Suprapubic skin (tissue), 4 donors: Measurements from ENCODE around the genes RAB29 and AVPR1B.

GRCh38 chr1:205581944-205582788 is 13.4 kb downstream of the MFSD4A start:
- PRO-cap = no peak
- RAMPAGE, long total RNA, 4 experiments = no peak in any of the 4 experiments

- PRO-cap = no peak
- RAMPAGE, long total RNA, 4 experiments = no peak in any of the 4 experiments
Observed at GRCh38 chr1:205591518-205592562, 23.0 kb downstream of the MFSD4A start.

DNA sequence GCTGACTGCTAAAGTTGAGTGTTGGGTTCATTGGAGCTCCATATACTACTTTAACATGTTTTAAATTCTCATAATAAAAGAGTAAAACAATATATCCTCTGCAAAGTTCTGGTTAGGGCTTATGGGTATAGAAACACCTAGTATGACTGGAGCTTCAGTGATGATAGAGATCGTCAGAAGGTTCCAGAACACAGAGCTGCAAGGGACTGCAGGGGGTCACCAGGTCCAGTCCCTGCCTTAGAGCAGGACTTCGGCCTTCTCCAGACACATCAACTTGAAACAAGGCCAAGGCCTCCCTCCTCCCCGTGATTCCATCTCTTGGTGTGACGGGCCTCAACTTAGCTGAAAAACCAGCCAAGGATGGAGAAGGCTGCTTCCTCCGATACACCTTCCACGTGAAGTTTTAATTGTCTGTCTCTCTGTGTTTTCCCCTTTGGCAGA is 29.9 kb downstream of the MFSD4A start:
- PRO-cap = no peak
- RAMPAGE, long total RNA, 4 experiments = no peak in any of the 4 experiments

DNA sequence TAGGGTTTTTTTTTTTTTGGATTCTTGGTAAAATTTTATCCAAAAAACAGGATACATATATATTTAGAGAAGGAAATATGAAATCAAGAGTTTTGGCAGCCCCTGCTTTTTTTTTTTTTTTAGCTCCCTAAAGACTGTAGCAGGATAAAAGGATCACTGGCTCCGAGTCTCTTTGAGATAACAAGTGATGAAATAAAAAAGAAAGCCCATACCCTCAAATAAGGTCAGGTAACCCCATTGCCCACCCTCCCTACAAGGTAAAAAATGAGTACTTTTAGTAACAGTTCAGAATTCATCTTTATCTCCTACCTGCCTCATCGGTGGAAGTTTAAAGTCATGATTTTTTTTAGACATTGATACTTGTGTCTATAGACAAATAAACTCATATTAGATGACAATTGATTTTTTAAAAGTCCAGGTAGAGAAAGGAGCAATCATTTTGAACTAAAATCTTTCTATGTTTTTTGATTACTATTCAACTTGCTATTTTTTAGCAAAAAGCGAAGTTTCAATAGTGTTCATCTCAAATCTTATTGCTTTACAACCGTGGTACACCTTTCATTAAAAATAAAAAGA is 32.5 kb downstream of the NUCKS1 start:
- PRO-cap = no peak
- RAMPAGE, long total RNA, 4 experiments = no peak in any of the 4 experiments

- PRO-cap = no peak
- RAMPAGE, long total RNA, 4 experiments = no peak in any of the 4 experiments
Observed at GRCh38 chr1:205750492-205750993, 561 bp upstream of the NUCKS1 start.

DNA sequence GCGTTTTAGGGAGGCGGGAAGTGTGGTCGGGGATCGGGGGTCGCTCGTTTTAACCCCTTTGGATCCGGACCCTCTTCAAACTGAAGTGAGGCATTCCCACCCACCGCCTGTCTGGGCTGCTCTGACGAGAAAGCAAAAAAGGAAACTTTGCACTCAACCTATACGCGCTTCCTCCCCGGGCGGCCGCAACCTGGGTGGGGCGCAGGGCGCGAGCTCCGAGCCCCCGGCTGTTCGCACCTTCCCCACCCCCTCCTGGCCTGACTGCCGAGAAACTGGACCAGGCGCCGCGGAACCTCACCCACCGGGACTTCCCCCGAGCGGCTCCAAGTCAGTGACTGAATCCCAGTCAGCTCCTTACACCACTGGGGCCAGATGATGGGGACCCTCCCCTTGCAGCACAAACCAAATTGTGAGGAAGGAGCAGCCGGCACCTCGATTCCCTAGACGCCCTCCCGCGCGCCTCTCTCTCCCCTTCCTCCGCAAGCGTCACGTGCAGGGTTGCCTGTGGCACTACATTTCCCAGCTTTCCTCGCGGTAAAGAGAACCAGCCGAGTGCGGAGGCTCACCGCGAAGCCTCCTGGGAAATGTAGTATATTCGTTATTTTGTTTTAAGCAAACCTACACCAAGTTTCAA is at the start of gene RAB29:
TSS of gene RAB29 (minus strand) at position 512 of the 634 bp plus-strand sequence.
- PRO-cap = unidirectional peak, minus-strand start at position 492 of the sequence
- RAMPAGE, long total RNA, 4 experiments = start-site peak on the minus strand in 3 of 4 experiments, centred at positions 471 to 501 of the sequence, 15 to 53 reads per replicate

DNA sequence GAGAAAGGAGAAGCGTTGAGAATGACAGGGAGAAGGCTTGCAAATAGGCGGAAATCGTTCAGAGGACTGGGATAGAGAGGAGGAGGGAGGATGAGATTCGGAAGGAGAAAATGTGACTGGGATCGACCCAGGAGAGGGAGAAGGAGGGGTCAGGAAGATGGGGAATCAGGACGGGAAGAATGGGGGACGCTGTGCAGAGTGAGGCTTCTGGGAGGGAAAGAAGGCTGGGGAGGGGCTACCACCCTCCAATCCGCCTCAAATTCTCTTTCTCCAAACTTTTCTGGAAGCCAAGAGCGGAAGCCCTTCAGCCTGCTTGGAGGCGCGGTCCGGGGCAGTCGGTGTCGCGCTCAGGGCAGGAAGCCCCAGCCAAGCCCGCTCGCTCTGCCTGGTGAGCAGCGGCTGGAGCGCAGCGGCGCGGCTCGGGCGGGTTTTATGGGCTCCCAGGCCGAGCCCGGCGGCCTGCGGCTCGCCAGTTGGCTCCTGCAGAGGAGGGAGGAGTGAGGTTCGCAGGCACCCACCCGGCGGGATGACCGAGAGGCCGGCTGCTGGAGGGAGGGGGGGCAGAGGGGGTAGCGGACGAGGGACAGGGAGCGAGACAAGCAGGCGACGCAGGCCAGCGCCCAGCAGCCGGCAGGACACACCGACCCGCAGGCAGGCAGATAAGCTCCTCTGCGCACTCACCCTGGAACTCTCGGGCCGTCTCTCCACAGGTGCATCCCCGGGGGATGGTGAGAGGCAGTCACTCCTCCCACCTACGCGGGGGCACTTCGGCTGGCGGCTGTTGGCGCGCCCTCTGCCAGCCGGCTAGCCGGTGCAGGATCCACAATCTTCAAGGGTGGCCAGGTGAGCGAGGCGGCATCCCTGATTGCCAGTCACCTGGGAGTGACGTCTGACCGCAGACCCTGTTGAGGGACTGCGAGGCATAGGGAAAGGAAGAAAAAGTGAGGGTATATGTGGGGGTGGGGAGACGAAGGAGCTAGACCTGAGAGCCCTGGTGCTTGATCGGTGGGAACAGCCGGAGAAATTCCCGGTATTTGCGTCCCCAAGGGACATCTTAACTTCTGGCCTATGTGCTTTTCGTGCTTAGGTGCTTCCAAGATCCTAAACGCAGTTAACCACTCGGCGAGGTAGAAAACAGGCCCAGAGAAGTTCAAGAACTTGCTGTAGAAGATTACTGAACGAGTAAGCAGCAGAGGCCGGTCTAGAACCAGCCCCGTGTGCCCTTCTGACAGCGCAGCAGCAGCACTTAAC is at the start of gene AVPR1B:
TSS of gene AVPR1B (minus strand) at position 406 of the 1,251 bp plus-strand sequence.
- PRO-cap = no peak
- RAMPAGE, long total RNA, 4 experiments = no peak in any of the 4 experiments

- PRO-cap = no peak
- RAMPAGE, long total RNA, 4 experiments = start-site peak on the minus strand in 3 of 4 experiments, at chr1:206204033-206204078 at its widest, 10 to 15 reads per replicate
Observed at GRCh38 chr1:206203945-206204743, 803 bp downstream of the SRGAP2 start.

DNA sequence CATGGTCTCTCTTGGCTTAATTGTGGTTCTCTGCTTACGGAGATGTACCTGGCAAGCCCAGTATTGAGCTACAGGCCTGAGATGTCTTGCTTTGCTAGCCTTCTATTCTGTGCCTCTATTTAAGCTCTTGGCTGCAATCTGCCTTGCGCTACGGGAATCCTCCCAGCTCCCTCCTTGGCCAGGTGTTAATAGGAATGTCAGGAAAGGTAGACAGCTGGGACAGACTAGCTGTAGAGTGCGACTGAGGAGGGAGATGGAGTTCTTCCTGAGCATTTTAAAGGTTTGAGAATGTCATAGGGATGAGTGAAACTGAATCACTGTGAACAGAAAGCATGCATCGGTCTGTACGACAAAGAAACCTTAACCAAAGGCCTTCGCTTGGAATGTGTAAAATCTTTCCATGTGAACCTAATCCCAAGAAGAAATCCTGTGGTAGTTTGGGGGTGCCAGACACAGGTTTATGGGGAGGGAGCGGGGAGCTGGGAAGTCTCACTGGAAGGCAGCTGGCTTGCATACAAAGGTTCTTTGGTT is 10.4 kb upstream of the IKBKE start:
- PRO-cap = no peak
- RAMPAGE, long total RNA, 4 experiments = no peak in any of the 4 experiments

GRCh38 chr1:206507647-206508351 is 468 bp downstream of the RASSF5 start:
- PRO-cap = no peak
- RAMPAGE, long total RNA, 4 experiments = no peak in any of the 4 experiments

DNA sequence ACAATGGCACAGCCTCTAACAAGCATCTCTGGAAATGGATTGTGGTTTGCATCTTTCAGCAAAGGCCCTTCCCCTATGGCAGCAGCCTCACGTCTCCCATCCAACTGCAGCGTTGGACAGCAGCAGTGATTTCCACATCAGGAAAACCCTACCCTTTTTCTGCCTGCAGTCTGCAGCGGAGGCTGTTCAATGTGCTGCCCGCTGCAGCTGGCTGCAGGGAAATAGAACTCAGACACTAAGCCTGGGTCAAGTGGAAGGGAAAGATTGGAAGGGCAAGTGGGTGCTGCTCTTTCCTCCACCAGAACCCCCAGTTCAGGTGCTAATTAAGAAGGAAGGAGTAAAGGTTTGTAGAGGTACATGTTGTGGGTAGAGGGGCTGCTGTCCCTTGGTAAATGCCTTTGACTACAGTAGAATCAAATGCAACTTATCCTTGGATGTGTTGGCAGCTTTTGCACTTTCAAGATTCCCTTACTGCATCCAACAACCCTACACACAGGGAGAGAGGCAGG is 1.8 kb downstream of the RASSF5 start:
- PRO-cap = no peak
- RAMPAGE, long total RNA, 4 experiments = start-site peak on the plus strand in 1 of 4 experiments, centred at position 416 of the sequence, 28 reads per replicate

DNA sequence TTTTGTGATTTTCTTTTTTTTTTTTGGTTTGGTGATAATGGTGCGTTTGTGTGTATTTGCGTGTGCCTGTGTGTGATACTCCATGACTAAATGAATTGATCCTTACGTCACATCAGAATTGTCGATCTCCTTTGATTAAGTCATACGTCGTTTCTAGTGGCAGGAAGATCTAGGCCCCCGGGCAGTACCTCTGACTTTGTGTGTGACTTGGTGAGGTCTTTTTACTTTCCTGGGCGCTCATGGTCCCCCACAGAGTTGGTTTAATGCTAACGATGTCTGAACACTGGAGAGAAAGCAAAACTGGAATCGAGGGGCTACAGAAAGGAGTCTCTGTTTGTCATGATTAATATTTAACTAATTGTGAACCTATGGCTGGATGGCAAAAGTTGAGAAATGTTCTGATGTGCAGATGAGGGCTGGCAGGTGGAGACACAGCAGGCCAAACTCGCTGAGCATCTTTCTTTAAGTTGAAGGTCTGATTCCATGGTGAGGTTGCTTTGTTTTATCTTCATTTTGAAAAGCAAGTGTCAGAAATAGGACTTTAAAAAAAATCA is 2.5 kb downstream of the RASSF5 start:
- PRO-cap = no peak
- RAMPAGE, long total RNA, 4 experiments = no peak in any of the 4 experiments

DNA sequence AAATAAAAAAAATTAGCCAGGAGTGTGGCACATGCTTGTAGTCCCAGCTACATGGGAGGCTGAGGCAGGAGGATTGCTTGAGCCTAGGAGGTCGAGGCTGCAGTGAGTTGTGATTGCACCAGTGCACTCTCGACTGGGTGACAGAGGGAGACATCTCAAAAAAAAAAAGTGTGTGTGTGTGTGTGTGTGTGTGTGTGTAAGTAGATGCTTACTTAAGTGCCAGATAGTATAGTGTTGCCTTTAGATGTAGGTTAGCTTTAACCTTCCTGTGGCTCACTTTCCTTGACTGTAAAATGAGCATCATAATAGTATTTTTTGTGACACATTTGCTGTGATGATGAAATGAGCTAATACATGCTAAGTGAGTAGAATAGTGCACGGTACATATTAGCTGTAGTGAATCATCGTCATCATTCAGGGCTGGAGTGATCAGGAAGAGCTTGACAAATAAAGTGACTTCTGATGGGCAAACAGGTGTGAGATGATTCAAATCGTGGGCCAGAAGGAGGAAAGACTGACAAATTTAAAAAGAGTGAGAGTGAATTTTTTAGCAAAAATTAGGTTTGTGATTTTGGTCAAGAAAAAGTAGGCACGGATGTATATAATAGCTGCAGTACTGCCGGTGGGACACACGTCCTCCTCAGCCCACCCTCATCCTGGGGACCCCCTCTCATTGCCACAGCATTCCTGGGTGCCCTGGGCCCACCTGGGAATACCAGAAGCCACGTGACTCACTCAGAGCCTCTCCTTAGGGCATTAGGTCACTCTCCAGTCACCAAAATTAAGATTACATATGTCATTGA is 34.0 kb downstream of the EIF2D start:
- PRO-cap = no peak
- RAMPAGE, long total RNA, 4 experiments = no peak in any of the 4 experiments

- PRO-cap = no peak
- RAMPAGE, long total RNA, 4 experiments = no peak in any of the 4 experiments
Observed at GRCh38 chr1:206652234-206653169, 17.2 kb downstream of the DYRK3 start.

DNA sequence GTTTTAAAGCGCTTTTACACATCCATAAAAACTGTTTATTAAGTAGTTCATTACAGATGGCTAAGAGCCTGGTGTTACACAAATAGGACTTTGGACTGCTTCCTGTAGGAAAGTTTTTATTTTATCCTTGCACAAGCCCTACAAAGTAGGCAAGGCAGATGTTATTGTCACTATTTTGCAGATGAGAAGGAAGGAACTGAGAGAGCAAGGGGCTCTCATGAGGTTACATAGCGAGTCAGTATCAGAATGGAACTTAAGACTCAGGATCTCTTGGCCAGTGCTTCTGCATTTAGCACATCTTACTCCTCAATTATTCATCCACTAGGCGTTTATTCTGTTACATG is 2.6 kb upstream of the MAPKAPK2 start:
- PRO-cap = no peak
- RAMPAGE, long total RNA, 4 experiments = no peak in any of the 4 experiments

DNA sequence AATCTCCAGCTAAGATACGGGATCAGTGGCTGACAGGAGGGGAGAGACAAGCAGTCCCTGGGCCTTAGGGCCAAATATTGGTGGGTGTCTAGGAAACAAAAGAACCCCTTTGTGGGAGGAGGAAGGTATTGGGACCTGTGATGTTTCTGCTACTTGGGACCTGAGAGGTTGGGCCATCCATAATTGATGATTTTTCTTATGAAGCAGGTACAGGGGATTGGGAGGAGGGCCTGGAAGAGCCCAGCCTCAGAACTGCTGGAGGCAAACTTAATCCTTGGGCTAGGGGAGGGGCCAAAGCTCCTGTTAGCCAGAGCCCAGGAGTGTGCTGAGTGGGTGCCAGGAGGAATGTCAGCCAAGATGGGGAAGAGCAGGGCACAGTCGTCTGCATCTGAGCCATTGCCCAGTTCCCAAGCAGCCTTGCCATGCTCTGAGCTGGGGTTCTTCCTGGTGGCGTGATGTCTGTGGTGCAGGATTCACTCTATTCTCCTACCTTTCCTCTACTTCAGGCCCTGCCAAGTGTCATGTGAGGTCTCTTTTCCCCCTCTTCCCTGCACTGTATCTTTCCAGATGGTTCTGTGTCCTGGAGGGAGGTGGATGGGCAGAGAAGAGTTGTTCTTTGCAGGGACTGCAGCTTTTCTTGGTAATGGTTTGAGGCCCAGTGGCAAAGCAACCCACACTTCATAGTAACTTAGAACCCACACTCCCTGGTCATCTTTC is 5.8 kb downstream of the MAPKAPK2 start:
- PRO-cap = no peak
- RAMPAGE, long total RNA, 4 experiments = no peak in any of the 4 experiments

- PRO-cap = no peak
- RAMPAGE, long total RNA, 4 experiments = no peak in any of the 4 experiments
Observed at GRCh38 chr1:206705147-206706022, 20.7 kb downstream of the MAPKAPK2 start.

DNA sequence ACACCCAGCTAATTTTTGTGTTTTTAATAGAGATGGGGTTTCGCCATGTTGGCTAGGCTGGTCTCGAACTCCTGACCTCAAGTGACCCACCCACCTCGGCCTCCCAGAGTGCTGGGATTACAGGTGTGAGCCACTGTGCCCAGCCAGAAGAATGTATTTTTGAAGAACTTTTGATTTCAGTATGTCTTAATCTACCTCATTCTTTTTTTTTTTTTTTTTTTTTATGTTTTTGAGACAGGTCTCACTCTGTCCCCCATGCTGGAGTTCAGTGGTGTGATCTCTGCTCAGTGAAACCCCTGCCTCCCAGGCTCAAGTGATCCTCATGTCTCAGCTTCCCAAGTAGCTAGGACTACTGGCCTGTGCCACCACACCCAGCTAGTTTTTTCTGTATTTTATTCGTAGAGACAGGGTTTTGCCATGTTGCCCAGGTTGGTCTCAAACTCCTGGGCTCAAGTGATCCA is 26.7 kb downstream of the MAPKAPK2 start:
- PRO-cap = no peak
- RAMPAGE, long total RNA, 4 experiments = no peak in any of the 4 experiments

DNA sequence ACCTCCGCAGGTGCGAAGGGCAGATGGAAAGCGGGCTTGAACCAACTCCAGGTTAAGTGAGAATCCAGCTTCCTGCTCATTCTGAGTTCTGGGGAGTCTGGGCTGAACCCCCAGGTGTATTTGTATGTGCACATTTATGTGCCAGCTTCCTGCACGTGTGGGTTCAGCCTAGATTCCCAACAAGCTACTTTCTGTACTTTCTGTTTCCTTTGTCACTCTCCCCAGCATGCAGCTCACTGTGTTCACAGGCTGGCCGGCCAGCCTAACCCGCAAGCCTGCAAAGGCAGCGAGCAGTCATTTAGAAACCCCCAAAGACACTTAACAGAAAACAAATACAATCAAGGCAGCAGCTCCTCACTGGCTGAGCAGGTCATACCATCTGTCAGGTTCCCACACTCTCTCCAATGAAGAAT is 1.2 kb upstream of the IL19 start:
- PRO-cap = no peak
- RAMPAGE, long total RNA, 4 experiments = no peak in any of the 4 experiments

DNA sequence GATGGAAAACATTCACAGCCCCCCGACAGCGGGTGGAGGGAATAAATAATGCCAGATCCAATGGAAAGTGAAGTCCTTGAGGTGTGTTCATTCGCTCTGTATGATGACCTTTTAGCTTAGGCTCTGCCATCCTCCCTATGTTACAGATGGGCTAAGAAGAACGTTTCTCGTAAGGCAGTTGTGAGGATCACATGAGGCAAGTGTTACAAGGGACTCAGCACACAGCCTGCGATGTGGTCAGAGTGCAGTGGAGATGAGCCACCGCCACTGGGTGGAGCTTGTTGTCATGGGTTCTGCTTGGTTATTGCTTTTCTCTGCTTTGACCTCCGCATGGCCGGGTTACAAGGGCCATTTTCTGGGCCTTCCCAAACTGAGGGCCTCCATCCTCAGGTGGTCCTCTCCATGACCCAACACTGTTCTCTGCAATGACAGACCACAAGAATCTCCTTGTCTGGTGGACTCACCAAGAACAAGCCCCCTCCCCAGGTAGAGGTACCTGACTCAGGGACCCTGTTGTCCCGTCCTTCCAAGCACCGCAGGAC is 3.6 kb upstream of the FCMR start:
- PRO-cap = no peak
- RAMPAGE, long total RNA, 4 experiments = no peak in any of the 4 experiments